HepG2 (cell line): ENCODE measurements around a stretch of chr2.

DNA sequence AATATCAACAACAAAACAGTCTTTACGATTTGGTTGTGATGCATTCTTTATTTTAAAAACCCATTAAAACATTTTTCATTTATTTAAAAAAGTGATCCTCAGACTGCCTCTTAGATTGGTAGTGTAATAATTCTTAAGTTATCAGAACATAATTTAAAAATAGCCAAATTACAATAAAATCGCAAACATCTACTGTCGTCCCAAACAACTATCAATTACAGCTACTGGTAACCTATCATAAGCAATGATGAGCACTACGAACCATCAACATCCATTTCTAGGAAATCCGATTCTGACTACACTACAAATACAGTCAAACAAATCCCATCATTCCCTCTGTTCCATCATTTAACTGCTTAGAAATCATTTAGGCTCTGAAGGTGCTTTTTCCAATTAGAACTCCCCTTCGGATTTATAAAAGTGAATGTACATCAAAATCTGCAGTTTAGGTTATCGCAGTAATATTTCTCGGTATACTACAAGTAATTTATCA, 1.6 kb downstream of the VPS54 start:
- RRBS, 2 experiments = no CpG with 5 or more reads among the region's 8 CpGs
CAGE:
- cytosol, long polyA minus RNA = no peak
- cytosol, long polyA plus RNA = no peak
- long polyA plus RNA = no peak
- nucleus, long polyA minus RNA = no peak
- nucleus, long polyA plus RNA = no peak

DNA sequence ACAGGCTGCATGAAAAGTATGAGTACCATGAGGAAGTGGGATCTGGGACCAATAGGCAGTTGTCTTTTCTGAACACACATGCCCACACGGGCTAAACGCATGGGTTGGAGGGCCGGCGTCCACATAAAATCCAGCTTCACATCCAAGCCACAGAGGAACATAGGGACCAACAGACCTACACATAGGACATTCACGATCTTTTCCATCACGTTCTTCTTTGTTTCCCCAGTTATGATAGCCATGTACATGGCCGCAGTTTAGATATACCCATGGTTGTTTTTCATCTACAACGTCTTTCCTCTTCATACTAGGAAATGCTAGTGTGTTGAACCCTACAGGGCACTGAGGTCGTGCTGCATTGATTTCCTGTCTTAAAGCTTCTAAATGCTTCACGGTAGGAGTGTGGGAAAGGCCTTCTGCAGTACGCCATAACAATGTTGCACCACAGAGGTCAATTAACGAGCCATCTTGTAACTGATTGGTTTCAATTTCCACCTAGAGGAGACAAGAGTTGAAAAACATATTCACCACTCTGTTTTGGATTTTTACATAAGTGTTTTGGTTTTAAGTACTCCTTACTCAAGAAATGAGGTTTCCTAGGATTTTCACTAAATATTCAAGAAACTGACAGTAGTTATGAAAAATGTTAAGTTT, 49.3 kb downstream of the PELI1 start:
- RRBS, 2 experiments = no CpG with 5 or more reads among the region's 12 CpGs
CAGE:
- cytosol, long polyA minus RNA = no peak
- cytosol, long polyA plus RNA = no peak
- long polyA plus RNA = no peak
- nucleus, long polyA minus RNA = no peak
- nucleus, long polyA plus RNA = no peak

DNA sequence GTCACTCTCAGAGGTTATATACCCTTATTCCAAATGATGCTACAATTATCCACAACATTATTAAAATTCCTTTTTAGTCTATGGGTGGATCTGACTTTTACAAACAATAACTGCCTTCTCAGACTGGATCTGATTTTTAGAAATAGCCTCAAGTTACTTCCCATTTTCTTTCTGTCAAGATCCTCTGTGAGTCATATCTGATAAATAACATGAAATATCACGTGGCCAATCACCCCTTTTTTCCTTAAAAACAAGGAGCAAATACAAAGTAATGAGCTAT, 6.7 kb downstream of the PELI1 start:
- RRBS, 2 experiments = no CpG with 5 or more reads among the region's 1 CpG
CAGE:
- cytosol, long polyA minus RNA = no peak
- cytosol, long polyA plus RNA = no peak
- long polyA plus RNA = no peak
- nucleus, long polyA minus RNA = no peak
- nucleus, long polyA plus RNA = no peak

DNA sequence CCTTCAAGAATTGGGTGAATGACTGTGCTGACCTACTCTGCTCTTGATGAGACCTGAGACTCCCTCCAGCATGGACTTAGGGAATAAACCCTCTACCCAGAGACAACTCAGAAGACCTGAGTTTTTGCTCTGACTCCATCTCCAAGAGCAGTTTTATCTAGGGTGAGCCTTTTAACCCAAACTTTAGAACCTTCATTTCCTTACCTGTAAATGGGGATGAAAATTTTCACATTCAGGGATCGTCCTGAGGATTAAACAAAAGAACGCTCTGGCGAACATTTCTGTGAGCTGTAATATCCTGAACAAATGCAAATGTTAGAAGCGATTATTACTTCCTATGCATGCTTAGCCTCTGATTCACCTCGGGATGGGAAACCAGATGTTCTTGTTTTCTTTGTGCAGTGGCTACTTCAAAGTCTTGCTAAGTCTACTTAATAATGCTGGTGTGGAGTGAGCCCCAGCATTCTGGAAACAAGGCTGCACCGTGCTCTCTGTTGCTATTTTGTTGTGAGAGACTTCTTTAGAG, 119.0 kb upstream of the PELI1 start:
- RRBS, 2 experiments = no CpG with 5 or more reads among the region's 6 CpGs
CAGE:
- cytosol, long polyA minus RNA = no peak
- cytosol, long polyA plus RNA = no peak
- long polyA plus RNA = no peak
- nucleus, long polyA minus RNA = no peak
- nucleus, long polyA plus RNA = no peak

DNA sequence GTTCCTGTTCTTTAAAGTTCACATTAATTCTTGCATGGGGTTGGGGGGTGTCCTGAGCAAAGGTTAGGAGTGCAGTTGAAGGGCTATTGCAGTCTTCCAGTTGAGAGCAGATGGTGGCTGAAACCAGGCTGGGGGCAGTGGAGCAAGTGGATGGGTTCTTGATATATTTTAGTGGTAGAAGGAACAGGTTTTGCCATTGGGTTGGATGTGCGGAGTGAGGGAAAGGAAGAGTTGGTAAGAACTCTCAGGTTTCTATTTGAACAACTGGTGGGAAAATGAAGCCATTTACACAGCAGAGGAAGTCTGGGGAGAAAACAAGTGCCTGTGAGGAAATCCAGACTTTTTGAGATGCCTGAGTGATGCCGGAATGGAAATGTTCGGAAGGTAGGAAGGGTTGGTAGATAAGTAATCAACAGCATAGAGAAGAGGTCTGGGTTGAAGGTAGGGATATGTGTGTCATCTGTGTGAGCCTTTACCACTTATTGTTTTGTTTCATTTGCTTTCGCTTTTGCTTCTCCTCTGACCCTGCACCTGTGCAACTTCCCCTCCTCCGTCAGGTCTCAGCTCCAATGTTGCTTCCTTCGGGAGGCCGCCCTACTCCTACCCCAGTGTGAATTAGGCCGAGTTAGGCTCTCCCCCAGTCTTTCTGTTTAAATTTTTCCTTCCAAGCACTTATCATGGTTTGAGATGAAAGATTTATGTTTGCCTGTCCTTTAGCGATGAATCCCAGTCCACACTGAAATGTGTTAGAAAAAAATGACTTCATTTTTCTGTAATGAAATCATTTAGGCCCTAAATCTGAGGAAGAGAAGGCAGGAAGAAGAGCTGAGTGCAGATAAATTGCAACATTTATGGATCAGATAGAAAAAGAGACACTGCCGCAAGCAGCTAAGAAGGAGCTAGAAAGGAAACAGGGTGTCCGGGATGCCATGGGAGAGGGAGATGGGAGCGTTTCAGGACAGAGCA, 139.4 kb upstream of the PELI1 start:
- RRBS, 2 experiments = no CpG with 5 or more reads among the region's 12 CpGs
CAGE:
- cytosol, long polyA minus RNA = no peak
- cytosol, long polyA plus RNA = no peak
- long polyA plus RNA = no peak
- nucleus, long polyA minus RNA = no peak
- nucleus, long polyA plus RNA = no peak

GRCh38 chr2:64329746-64330469, 124.1 kb upstream of the LGALSL start:
- RRBS, 2 experiments = no CpG with 5 or more reads among the region's 2 CpGs
CAGE:
- cytosol, long polyA minus RNA = no peak
- cytosol, long polyA plus RNA = no peak
- long polyA plus RNA = no peak
- nucleus, long polyA minus RNA = no peak
- nucleus, long polyA plus RNA = no peak

GRCh38 chr2:64406247-64406632, 47.7 kb upstream of the LGALSL start:
- RRBS, 2 experiments = no CpG with 5 or more reads among the region's 5 CpGs
CAGE:
- cytosol, long polyA minus RNA = no peak
- cytosol, long polyA plus RNA = no peak
- long polyA plus RNA = no peak
- nucleus, long polyA minus RNA = no peak
- nucleus, long polyA plus RNA = no peak

GRCh38 chr2:64516579-64517046, 7.5 kb upstream of the AFTPH start:
- RRBS, 2 experiments = no CpG with 5 or more reads among the region's 1 CpG
CAGE:
- cytosol, long polyA minus RNA = no peak
- cytosol, long polyA plus RNA = no peak
- long polyA plus RNA = no peak
- nucleus, long polyA minus RNA = no peak
- nucleus, long polyA plus RNA = no peak

DNA sequence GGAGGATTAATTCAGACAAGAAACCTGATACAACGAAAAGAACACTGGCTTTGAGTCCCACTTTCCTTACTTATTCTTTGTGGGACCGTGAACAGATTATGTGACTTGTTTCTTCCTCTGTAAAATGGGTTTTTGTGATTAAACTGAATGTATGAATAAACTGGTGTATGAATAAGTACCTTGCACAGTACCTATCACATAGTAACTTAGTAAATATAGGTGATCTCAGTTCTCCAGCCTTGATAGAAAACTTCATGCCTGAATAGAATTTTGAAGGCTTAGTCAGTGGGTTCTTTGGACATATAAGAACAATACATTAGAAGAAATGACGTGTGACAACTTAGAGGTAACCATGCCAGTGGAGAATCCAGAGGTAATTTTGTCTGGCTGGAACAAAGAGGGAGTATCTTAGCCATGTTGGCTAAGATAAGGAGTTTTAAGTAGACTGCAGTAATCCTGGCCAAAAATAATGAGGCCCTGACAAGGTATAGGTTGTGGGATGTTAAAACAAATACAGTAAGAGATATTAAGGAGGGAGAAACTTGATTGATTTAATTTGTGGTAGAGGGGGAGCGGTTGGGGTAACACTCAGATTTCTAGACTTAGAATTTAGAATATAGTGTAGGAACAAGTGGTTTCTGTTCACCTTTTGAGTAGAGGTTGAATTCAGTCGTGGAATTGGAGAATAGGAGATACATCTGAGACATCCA, 11.5 kb downstream of the AFTPH start:
- RRBS, 2 experiments = no CpG with 5 or more reads among the region's 5 CpGs
CAGE:
- cytosol, long polyA minus RNA = no peak
- cytosol, long polyA plus RNA = no peak
- long polyA plus RNA = no peak
- nucleus, long polyA minus RNA = no peak
- nucleus, long polyA plus RNA = no peak

DNA sequence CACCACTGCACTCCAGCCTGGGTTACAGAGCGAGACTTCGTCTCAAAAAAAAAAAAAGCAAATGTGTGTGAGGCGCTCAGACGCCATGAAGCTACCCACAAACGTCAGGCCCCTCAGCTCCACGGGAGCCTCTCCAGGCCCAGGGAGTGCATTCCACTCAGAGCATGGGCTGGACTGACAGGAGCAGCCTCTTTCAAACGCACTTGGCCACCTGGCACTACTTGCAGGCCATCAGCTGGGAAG, 26.9 kb downstream of the SERTAD2 start:
- RRBS, 2 experiments = no CpG with 5 or more reads among the region's 7 CpGs
CAGE:
- cytosol, long polyA minus RNA = no peak
- cytosol, long polyA plus RNA = no peak
- long polyA plus RNA = no peak
- nucleus, long polyA minus RNA = no peak
- nucleus, long polyA plus RNA = no peak

DNA sequence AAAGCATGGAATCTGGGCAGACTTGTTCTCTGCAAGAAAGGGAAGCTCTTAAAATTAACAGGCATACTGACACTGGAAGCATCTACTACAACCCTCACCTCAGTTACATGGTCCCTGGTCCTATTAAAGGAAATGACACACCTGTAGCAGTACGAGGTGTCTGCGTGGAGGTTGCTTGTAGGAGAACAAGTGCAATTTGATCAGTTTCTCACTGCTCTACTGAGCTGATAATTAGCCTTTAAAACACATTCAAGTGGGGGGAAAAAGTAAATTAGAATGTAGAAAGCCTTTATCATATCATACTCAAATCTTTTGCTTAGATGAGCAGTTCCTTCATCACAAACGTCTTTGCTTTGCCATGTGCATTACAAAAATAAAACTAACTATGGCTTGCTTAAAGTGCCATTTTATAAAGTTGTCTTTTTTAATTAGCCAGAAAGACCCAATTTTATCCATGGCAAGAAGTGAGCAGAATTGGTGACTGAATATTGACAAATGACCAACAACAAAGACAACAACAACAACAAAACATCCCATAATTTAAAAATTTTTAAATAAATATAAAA, 20.0 kb downstream of the SERTAD2 start:
- RRBS, 2 experiments = no CpG with 5 or more reads among the region's 3 CpGs
CAGE:
- cytosol, long polyA minus RNA = no peak
- cytosol, long polyA plus RNA = no peak
- long polyA plus RNA = no peak
- nucleus, long polyA minus RNA = no peak
- nucleus, long polyA plus RNA = no peak

DNA sequence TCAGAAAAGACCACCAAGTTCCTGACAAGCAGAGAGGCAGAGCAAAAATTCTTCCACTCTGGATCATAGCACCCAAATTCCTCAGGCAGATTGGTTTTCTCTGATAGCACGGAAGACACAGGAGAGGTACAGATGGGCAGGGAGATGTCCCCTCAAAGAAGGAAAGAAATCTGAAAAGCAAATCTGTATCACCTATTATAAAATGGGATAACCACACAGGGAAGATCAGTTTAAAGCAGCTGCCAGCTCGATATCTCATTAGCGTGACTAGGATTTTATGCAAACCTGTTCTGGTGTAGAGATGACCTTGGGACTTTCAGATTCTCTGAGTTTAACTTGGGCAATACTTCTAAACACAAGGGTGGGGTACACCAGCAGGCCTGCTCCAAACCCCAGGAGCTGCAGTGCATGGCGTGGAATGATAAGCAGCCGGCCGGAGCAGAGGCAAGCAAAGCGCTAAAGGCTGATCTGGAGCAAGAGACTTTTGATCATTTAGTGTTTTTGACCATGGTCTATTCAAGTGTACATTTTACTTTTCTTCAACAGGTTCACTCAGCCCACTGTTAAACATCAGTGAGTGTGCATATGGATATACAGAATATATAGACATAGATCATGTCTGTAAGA, 4.7 kb downstream of the SERTAD2 start:
- RRBS, 2 experiments = no CpG with 5 or more reads among the region's 7 CpGs
CAGE:
- cytosol, long polyA minus RNA = no peak
- cytosol, long polyA plus RNA = no peak
- long polyA plus RNA = no peak
- nucleus, long polyA minus RNA = no peak
- nucleus, long polyA plus RNA = no peak

DNA sequence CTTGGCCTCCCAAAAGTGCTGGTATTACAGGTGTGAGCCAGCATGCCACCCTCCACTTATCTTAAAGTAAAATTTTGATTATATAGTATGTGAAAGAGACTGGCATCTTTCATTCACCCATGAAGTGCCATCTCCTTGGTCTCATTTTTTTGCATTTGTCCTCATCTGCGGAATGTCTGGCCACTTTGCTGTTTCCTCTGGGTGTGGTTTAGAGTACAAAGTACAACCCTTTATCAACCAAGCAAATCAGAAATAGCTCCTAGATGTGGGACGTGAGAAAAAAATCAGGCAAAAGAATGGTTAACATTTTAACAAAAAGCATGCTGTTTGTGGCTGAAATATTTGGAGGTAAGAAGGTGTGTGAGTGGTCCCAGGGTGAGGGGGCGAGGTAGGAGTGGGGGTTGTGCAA, 115.7 kb upstream of the SERTAD2 start:
- RRBS, 2 experiments = no CpG with 5 or more reads among the region's 3 CpGs
CAGE:
- cytosol, long polyA minus RNA = no peak
- cytosol, long polyA plus RNA = no peak
- long polyA plus RNA = no peak
- nucleus, long polyA minus RNA = no peak
- nucleus, long polyA plus RNA = no peak

DNA sequence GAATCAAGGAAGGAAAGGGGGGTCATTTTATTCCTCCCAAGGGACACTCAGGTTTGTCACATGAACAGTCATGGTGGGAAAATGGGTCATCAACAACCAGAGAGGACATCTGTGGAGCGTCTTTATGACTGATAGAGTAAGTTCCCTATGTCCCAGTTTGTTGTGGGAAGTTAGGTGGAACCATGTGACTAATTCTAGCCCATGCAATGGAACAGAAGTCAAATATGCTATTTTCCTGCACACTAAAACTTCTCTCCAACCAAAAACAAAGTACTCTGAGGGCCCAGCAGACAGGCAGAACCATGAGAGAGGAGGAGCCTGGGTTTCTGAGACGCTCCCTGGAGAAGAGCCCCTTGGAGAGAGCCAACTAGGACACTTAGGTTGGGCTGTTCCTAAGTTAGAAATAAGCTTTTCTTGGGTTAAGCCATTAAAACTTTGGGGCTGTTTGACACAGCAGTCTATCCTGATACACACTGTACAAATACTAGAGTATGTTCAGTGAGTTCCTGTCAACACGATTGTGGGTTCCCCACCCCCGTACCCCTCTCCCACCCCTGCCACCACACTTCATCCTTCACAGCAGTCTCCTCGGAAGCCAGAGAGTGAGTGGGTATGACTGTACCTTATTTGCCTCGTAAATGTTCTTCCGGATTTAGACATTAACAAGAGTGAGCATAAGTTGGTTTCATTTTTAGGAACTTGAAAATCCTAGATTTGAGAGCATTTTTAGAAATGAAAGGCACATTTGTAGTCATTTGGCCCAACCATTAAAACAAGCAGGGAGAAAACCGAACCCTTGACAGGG, 165.9 kb upstream of the SERTAD2 start:
- RRBS, 2 experiments = no CpG with 5 or more reads among the region's 8 CpGs
CAGE:
- cytosol, long polyA minus RNA = no peak
- cytosol, long polyA plus RNA = no peak
- long polyA plus RNA = no peak
- nucleus, long polyA minus RNA = no peak
- nucleus, long polyA plus RNA = no peak

GRCh38 chr2:64861951-64862462, 127.2 kb upstream of the SLC1A4 start:
- RRBS, 2 experiments = no CpG with 5 or more reads among the region's 3 CpGs
CAGE:
- cytosol, long polyA minus RNA = no peak
- cytosol, long polyA plus RNA = no peak
- long polyA plus RNA = no peak
- nucleus, long polyA minus RNA = no peak
- nucleus, long polyA plus RNA = no peak

DNA sequence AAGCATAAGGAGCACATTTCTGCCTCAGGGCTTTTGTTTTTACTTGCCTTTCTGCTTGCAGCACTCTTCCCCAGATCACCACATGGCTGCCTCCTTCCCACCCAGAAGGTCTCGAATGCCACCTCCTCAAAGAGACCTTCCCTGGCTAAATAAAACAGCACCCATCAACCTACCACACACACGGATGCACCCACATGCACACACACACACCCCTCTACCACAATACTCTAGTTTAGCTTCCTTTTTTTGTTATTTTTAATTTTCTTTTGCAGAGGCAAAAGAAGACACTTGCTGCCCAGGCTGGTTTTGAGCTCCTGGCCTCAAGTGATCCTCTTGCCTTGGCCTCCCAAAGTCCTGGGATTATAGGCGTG, 125.7 kb upstream of the SLC1A4 start:
- RRBS, 2 experiments = no CpG with 5 or more reads among the region's 3 CpGs
CAGE:
- cytosol, long polyA minus RNA = no peak
- cytosol, long polyA plus RNA = no peak
- long polyA plus RNA = no peak
- nucleus, long polyA minus RNA = no peak
- nucleus, long polyA plus RNA = no peak

GRCh38 chr2:64915556-64915912, 73.7 kb upstream of the SLC1A4 start:
- RRBS, 2 experiments = no CpG with 5 or more reads among the region's 3 CpGs
CAGE:
- cytosol, long polyA minus RNA = no peak
- cytosol, long polyA plus RNA = no peak
- long polyA plus RNA = no peak
- nucleus, long polyA minus RNA = no peak
- nucleus, long polyA plus RNA = no peak

DNA sequence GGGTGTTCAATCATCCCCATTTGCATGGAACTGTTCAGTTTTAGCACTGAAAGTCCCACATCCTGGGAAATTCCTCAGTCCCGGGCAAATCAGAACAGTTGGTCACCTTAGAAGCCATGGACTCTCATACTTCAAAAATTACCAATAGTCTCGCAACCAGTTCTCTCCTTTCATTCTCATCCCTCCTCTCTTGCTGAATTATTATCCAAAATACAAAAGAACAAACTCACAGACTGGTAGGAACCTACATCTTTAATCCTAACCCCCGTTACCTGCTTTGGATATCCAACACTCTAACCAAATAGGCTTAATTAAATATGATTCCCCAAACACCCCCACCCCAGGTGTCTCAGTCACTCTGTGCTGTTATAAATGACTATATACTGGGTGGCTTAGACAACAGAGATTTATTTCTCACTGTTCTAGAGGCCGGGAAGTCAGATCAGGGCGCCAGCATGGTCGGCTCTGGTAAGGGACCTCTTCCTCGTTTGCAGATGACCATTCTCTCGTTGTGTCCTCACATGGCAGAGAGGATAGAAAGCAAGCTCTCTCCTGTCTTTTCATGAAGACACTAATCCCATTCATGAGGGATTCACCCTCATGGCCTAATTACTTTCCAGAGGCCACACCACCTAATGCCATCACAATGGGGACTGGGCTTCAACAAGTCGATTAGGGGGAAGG, 57.7 kb upstream of the SLC1A4 start:
- RRBS, 2 experiments = no CpG with 5 or more reads among the region's 9 CpGs
CAGE:
- cytosol, long polyA minus RNA = no peak
- cytosol, long polyA plus RNA = no peak
- long polyA plus RNA = no peak
- nucleus, long polyA minus RNA = no peak
- nucleus, long polyA plus RNA = no peak

DNA sequence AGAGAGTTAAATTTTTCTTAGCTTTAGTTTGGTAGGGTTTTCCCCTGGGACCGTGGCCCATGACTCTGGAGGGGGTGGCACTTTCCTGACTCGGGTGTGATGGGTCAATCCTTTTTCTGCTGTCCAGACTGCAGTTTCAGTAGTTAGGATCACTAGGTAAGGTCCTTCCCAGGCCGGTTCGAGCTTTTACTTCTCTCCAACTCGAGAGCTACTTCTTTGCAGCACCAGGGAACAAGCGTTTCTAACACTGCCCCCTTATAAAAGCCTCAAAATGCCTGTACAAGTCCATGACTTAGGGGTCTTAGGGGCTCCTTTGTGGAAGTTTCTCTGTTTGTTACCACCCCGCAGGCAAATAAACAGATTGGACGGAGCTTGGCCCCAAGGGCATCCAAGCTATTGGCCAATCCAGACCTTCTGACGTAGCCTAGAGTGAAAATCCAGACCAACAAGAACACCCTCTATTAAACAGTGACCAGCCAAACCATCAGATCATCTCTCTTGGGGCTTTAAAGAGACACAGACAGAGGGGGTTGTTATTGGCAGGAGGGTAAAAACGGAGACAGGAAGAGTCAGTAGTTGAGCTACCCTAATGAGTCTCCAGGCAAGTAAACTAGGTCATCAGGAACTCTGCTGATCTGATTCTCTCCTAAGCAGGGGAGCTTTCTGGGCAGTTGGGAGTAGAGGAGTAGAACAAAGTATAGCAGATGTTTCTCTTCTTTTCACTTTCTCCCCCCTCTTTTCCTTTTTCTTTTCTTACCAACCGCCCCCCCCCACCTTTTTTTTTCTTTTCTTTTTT, 9.3 kb upstream of the CEP68 start:
- RRBS, 2 experiments = no CpG with 5 or more reads among the region's 11 CpGs
CAGE:
- cytosol, long polyA minus RNA = no peak
- cytosol, long polyA plus RNA = no peak
- long polyA plus RNA = no peak
- nucleus, long polyA minus RNA = no peak
- nucleus, long polyA plus RNA = no peak

DNA sequence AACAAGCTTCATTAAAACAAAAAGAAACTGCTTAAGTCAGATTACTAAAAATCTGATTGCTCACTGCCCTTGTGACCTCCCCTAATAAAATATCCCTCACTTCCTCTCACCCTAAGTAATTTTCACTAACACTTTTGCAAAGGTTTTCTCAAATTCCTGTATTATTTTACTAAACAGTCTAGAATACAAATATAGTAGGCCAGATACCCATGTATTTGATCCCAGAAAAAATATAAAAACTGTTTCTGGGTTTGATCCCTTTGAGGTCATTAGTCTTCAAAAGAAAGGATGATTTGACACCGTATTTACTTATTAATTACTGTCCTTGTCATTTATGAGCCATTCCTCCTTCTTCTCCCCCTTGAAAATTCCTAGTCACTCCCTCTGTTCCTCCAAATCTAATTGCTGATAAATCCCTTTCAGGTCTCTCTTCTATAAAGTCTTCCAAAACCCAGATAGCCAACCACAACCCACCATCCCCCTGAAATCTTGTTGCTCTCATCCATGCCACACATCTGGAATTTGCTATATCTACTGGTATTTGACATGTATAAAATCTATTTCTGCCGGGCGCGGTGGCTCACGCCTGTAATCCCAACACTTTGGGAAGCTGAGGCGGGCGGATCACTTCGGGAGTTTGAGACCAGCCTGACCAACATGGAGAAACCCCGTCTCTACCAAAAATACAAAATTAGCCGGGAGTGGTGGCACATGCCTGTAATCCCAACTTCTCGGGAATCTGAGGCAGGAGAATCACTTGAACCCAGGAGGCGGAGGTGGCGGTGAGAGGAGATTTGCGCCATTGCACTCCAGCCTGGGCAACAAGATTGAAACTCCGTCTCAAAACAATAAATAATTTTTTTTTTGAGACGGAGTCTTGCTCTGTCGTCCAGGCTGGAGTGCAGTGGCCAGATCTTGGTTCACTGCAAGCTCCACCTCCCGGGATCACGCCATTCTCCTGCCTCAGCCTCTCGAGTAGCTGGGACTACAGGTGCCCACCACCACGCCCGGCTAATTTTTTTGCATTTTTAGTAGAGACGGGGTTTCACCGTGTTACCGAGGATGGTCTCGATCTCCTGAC, 2.7 kb downstream of the RAB1A start:
- RRBS, 2 experiments = no CpG with 5 or more reads among the region's 26 CpGs
CAGE:
- cytosol, long polyA minus RNA = no peak
- cytosol, long polyA plus RNA = no peak
- long polyA plus RNA = no peak
- nucleus, long polyA minus RNA = no peak
- nucleus, long polyA plus RNA = no peak